ENCODE data around the gene CCER1.

- PRO-cap = no peak
CAGE:
- cytosol, long polyA minus RNA = no peak
- cytosol, long polyA plus RNA = no peak
- long polyA plus RNA = no peak
- nucleus, long polyA minus RNA = no peak
- nucleus, long polyA plus RNA = no peak
These were observed 367.3 kb downstream of the C12orf50 start for GRCh38 chr12:87661880-87662339.

DNA sequence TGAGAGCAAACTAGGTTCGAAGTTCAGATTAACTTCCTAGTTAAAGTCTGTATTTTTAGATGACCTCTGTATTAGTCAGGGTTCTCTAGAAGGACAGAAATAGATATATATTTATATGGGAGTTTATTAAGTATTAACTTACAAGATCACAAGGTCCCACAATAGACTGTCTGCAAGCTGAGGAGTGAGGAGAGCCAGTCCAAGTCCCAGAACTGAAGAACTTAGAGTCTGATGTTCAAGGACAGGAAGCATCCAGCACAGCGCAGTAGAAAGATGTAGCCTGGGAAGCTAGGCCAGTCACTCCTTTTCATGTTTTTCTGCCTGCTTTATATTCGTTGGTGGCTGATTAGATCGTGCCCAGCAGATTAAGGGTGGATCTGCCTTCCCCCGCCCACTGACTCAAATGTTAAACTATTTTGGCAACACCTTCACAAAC is 223.1 kb downstream of the C12orf50 start:
- PRO-cap = no peak
CAGE:
- cytosol, long polyA minus RNA = no peak
- cytosol, long polyA plus RNA = no peak
- long polyA plus RNA = no peak
- nucleus, long polyA minus RNA = no peak
- nucleus, long polyA plus RNA = no peak

DNA sequence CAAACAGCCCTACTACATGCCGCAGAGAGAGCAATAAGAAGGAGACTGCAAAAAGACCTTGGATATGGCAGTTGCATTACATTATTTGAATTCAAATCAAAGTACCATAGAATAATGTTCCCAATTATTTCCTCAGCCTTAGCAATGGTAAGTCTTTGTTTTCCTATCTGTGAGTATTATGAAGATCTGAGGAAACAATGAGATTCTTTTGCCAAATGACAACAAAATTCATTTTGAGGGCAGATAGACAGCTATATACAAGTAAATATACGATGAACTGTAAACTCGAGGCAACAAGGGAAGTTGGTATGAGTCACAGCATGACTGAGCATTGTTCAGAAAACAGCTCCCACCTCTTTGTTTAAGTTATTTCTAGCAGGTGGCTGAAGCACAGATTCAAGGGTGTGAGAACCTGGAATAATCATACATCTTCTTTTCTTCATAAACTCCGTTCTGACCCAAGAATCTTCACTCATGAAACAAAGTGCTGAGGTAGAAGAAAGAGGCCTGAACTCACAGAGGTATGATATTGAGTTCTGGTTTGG is 364.0 kb upstream of the KITLG start:
- PRO-cap = unidirectional peak, plus-strand start at position 369 of the sequence
CAGE:
- cytosol, long polyA minus RNA = no peak
- cytosol, long polyA plus RNA = no peak
- long polyA plus RNA = no peak
- nucleus, long polyA minus RNA = start-site peak on the plus strand centred at position 384 of the sequence, 49 bp wide, 12 reads
- nucleus, long polyA plus RNA = no peak

DNA sequence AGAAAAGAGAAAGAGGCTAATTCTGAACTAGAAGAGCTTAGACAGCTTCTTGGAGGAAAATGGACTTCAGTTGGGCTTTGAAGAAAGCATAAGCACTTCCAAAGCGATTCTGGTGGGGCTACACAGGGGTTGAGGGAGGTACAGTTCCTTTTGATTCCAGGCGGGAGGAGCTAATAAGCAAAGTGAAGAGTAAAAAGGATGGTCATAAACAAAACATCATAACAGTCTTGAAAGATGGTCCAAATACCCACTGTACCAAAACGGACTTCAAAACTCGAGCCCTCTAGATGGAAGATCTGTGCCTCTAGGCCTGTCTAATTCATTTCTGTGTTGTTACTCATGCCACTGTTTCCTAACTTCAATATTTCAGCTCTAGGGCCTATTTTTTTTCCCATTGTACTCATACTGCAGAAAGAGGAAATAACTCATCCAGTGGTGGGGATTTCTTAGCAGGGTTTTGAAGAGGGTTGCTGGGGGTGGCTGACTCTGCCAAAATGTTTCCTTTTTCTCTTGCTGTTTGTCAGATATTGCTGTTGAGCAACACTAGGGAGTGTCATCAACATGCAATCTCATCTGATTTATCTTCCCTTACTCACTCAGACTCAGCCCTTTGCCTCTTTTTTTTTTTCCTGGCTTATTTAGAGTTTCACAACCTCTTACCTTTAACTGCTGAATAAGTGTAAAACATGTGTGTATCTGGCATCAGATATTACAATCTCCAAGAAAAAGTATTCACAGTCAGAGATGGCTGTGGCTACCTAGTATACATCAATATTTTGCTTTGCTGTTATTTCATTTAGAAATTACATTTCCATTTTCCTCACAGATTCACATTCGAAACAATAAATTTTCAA is 189.6 kb downstream of the DUSP6 start:
- PRO-cap = unidirectional peak, minus-strand start at position 327 of the sequence
CAGE:
- cytosol, long polyA minus RNA = no peak
- cytosol, long polyA plus RNA = no peak
- long polyA plus RNA = no peak
- nucleus, long polyA minus RNA = no peak
- nucleus, long polyA plus RNA = no peak

- PRO-cap = unidirectional peak, plus-strand start at chr12:89375865
CAGE:
- cytosol, long polyA minus RNA = no peak
- cytosol, long polyA plus RNA = no peak
- long polyA plus RNA = no peak
- nucleus, long polyA minus RNA = no peak
- nucleus, long polyA plus RNA = no peak
These were observed 23.4 kb upstream of the DUSP6 start for GRCh38 chr12:89375597-89376288.

DNA sequence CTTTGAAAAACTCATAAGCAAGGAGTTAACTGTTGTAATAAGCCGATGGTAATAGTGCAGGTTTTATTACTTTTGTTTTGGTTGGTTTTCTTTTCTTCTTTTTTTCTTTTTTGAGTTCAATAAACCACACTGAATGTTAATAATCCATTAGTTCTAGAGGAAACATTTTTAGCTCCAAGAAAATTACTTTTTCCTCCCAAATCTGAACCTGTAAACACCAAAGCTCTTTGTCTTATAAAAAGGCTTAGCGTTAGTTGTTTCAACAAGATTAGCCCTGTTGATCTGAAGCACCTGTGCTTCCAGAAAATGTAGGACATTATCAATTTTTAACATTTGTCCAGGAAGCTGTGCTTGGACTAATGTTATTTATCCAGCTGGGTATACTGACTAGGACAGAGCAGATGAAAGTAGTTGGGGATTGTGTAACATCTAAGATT is 30.7 kb upstream of the DUSP6 start:
- PRO-cap = no peak
CAGE:
- cytosol, long polyA minus RNA = no peak
- cytosol, long polyA plus RNA = no peak
- long polyA plus RNA = no peak
- nucleus, long polyA minus RNA = no peak
- nucleus, long polyA plus RNA = no peak

DNA sequence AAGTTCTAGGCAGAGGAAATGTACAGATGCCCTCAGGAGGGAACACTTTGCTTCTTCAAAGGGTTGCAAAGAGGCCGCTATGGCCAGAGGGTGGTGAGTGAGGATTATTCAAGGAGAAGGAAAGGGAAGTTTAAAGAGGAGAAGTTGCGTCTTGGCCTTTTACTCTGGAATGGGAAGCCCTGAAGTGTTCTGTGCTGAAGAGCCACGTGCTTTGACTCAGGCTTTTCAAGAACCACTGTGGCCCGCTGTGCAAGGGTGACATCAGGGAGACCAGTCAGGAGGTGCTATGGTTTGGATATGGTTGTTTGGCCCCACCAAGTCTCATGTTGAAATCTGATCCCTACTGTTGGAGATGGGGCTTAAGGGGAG is 65.9 kb upstream of the DUSP6 start:
- PRO-cap = no peak
CAGE:
- cytosol, long polyA minus RNA = no peak
- cytosol, long polyA plus RNA = no peak
- long polyA plus RNA = no peak
- nucleus, long polyA minus RNA = no peak
- nucleus, long polyA plus RNA = no peak

GRCh38 chr12:89544619-89545258 is 18.9 kb upstream of the POC1B start:
- PRO-cap = no peak
CAGE:
- cytosol, long polyA minus RNA = no peak
- cytosol, long polyA plus RNA = no peak
- long polyA plus RNA = no peak
- nucleus, long polyA minus RNA = no peak
- nucleus, long polyA plus RNA = no peak

GRCh38 chr12:89656796-89657339 is 51.8 kb downstream of the ATP2B1 start:
- PRO-cap = no peak
CAGE:
- cytosol, long polyA minus RNA = no peak
- cytosol, long polyA plus RNA = no peak
- long polyA plus RNA = no peak
- nucleus, long polyA minus RNA = no peak
- nucleus, long polyA plus RNA = no peak

DNA sequence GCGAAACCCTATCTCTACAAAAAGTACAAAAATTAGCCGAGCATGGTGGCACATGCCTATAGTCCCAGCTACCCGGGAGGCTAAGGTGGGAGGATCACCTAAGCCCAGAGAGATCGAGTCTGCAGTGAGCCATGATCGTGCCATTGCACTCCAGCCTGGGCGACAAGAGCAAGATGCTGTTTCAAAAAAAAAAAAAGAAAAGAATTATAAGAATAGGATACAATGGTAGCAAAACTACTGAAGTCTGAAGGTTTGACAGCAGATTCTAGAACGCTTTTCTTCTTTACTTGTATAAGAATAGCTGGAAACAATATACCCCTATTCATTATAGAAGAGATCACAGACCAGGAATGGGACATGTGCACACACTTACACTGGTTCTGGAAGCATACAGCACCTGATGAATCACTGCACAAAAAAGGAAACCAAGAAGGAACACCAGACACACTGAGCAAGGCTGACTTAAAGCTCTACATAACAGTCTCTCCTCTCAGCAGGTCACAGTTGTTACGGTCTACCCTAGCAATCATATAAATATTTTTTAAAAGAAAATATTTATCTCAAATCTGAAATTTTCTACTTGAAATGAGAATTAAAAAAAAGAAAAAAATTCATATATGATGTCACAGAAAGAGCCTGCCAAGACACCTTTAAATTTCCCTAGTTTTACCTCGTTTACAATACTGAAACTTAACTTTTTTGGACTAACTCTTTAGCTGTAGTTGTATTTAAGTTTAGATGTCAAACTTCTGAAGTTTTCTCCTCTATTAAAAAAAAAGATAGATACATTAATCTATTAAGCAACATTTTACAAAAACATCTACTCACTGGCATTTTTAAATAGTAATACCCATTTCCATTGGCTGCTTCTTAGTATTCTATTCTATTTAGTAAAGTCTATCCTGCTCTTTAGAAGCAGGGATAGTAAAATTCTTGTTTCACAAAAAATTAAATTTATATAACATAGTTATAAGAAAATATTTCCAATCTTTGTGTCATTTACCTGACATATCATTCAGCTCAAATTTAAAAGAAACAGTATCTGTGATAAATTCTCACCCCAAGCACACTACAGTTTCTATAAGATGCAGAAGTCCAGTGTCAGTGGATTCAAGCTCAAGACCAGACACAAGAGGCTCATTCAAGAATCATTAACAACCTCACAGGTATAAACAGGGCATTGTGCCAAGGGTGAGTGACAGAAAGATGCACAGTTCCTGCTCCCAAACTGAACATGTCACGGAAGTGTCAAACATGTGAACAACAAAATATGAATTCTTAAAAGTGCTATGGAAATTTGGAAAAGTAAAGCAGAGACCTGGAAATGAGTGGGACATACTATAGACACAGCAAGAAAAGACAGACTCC is 13.3 kb downstream of the ATP2B1 start:
- PRO-cap = no peak
CAGE:
- cytosol, long polyA minus RNA = no peak
- cytosol, long polyA plus RNA = no peak
- long polyA plus RNA = no peak
- nucleus, long polyA minus RNA = no peak
- nucleus, long polyA plus RNA = no peak

DNA sequence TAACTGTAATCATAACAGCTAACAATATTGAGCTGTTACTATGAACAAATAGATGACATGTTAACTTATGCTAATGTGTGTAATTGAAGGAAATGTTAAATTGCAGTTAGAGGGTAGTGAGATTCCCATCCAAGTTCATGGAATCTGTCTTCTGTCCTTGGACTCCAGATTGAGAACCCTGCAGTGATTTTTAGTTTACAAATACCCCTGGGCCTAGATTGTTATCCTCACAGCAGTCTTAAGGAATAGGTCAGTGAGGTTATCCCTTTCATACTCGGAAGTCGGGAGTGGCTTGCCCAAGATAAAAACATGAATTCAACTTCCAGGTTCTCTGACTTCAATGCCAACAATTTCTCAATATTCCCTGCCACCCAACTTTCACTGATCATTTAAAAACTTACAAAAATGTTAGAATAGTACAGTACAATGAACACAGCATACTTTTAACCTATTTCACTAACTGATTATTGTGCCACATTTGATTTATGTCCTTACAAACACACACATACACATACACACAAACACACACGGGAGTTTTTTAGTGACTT is 48.4 kb upstream of the ATP2B1 start:
- PRO-cap = no peak
CAGE:
- cytosol, long polyA minus RNA = no peak
- cytosol, long polyA plus RNA = no peak
- long polyA plus RNA = no peak
- nucleus, long polyA minus RNA = no peak
- nucleus, long polyA plus RNA = no peak

DNA sequence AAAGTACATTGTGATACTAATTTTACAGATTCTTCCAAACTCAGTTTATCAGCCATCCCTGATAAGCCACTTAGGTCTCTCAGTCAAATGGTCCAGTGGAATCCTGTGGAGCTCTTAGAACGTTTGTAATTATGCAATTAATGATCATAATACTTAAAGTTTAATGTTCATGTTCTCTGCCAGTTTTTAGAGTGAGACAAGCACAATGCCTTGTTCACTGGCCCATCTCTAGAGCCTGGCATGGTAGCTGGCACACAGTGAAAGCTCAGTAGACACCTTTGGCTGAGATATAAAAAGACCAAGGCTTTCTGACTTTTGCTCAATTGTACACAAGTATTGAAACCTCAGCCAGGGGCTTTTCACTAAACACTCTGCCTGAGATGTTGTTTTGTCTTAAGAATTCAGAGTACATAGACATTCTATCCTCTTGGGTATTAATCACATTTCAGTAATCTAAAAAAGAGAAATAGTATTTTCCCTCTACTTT is 241.8 kb upstream of the ATP2B1 start:
- PRO-cap = no peak
CAGE:
- cytosol, long polyA minus RNA = no peak
- cytosol, long polyA plus RNA = no peak
- long polyA plus RNA = no peak
- nucleus, long polyA minus RNA = no peak
- nucleus, long polyA plus RNA = no peak

- PRO-cap = no peak
CAGE:
- cytosol, long polyA minus RNA = no peak
- cytosol, long polyA plus RNA = no peak
- long polyA plus RNA = no peak
- nucleus, long polyA minus RNA = no peak
- nucleus, long polyA plus RNA = no peak
These were observed at the start of gene CCER1 for GRCh38 chr12:90955103-90955453. Gene CCER1, minus strand, starts transcription at chr12:90955176.

DNA sequence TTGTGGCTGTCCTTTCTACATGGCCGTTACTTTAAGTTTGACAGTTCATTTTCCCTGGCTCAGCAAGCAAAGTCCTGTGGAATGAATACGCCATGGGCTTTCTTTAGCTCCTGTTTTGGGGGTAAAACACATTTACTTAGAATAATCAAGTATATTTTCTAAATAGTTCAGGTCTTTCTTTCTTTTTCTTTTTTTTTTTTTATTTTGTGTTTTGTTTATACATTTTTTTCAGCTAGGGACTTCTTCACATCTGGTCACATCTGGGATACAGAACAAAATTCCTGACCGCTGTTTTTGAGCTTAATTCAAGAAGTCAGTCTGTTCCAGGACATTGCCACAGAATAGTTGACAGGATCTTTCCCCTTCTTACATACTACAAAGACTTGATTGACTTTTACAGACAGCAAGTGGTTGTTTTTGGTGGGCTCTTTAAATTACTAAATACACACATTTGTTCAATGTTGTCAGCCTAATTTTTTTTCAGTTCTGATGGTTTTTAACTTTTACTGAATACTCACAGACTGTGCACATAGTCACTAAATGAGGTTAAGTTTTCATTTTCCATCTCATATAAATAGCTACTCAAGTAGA is 41.8 kb upstream of the DCN start:
- PRO-cap = no peak
CAGE:
- cytosol, long polyA minus RNA = no peak
- cytosol, long polyA plus RNA = no peak
- long polyA plus RNA = no peak
- nucleus, long polyA minus RNA = no peak
- nucleus, long polyA plus RNA = no peak

DNA sequence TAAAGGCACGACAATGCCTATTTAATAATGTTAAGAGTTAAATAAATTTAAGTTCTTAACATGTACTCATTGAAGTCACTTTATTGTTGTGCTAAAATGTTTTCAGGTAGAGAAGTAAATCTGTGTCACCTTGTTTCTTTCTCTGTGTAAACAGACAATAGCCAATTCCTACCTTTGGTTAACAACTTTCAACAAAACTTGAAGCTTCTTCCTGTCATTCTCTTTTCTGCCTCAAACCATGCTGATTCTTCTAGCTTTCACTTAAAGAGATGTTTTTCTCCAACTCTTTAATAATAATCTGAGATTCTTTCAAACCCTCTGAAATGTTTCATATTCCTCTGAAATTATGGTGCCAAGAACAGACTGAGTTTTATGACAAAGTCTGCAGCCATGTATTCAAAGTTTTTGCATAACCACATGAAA is 59.0 kb upstream of the DCN start:
- PRO-cap = no peak
CAGE:
- cytosol, long polyA minus RNA = no peak
- cytosol, long polyA plus RNA = no peak
- long polyA plus RNA = no peak
- nucleus, long polyA minus RNA = no peak
- nucleus, long polyA plus RNA = no peak

- PRO-cap = no peak
CAGE:
- cytosol, long polyA minus RNA = no peak
- cytosol, long polyA plus RNA = no peak
- long polyA plus RNA = no peak
- nucleus, long polyA minus RNA = no peak
- nucleus, long polyA plus RNA = no peak
These were observed 395.1 kb upstream of the DCN start for GRCh38 chr12:91577734-91578174.

- PRO-cap = no peak
CAGE:
- cytosol, long polyA minus RNA = no peak
- cytosol, long polyA plus RNA = no peak
- long polyA plus RNA = no peak
- nucleus, long polyA minus RNA = no peak
- nucleus, long polyA plus RNA = no peak
These were observed 396.2 kb upstream of the DCN start for GRCh38 chr12:91578780-91579175.

GRCh38 chr12:91721008-91721322 is 424.7 kb downstream of the BTG1 start:
- PRO-cap = no peak
CAGE:
- cytosol, long polyA minus RNA = no peak
- cytosol, long polyA plus RNA = no peak
- long polyA plus RNA = no peak
- nucleus, long polyA minus RNA = no peak
- nucleus, long polyA plus RNA = no peak

- PRO-cap = no peak
CAGE:
- cytosol, long polyA minus RNA = no peak
- cytosol, long polyA plus RNA = no peak
- long polyA plus RNA = no peak
- nucleus, long polyA minus RNA = no peak
- nucleus, long polyA plus RNA = no peak
These were observed 367.6 kb downstream of the BTG1 start for GRCh38 chr12:91778080-91778463.

GRCh38 chr12:91922590-91923062 is 223.0 kb downstream of the BTG1 start:
- PRO-cap = no peak
CAGE:
- cytosol, long polyA minus RNA = no peak
- cytosol, long polyA plus RNA = no peak
- long polyA plus RNA = no peak
- nucleus, long polyA minus RNA = no peak
- nucleus, long polyA plus RNA = no peak